AG04449 (cell line): ENCODE measurements around the genes C1D and GKN1.

DNA sequence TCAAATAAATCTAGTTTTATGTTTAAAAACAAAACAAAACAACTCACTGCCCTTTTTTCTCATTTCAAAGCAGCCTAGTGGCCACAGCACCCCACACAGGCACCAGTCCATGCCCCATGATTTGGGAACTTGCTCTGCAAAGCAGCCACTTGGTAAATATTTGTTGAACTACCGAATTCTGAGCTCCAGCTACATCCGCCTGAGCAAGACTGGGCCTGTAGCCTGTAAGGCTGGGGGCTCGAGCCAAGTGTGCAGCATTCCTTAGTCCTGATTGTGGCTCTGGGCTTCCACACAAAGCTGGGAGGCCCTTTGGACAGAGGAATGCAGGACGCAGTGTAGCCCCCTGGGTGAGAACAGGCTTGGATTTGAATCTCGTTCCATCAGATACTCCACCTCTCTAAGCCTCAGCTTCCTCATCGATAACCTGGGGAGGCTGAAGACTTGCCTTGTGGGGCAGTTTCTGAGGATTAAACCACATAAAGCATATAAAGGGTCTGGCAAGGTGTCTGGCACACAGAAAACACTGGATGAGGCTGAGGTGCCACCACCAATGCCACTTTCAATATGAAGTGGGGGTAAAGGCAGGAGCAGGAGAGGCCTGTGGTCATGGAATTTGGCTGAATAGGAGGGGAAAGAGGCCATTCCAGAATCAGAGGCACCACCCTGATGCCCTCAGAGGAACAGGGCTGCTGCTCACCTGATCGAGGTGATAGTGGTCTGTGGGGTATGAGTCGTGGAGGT, 88.6 kb downstream of the ACTR2 start:
- RRBS = no CpG with 5 or more reads among the region's 8 CpGs

DNA sequence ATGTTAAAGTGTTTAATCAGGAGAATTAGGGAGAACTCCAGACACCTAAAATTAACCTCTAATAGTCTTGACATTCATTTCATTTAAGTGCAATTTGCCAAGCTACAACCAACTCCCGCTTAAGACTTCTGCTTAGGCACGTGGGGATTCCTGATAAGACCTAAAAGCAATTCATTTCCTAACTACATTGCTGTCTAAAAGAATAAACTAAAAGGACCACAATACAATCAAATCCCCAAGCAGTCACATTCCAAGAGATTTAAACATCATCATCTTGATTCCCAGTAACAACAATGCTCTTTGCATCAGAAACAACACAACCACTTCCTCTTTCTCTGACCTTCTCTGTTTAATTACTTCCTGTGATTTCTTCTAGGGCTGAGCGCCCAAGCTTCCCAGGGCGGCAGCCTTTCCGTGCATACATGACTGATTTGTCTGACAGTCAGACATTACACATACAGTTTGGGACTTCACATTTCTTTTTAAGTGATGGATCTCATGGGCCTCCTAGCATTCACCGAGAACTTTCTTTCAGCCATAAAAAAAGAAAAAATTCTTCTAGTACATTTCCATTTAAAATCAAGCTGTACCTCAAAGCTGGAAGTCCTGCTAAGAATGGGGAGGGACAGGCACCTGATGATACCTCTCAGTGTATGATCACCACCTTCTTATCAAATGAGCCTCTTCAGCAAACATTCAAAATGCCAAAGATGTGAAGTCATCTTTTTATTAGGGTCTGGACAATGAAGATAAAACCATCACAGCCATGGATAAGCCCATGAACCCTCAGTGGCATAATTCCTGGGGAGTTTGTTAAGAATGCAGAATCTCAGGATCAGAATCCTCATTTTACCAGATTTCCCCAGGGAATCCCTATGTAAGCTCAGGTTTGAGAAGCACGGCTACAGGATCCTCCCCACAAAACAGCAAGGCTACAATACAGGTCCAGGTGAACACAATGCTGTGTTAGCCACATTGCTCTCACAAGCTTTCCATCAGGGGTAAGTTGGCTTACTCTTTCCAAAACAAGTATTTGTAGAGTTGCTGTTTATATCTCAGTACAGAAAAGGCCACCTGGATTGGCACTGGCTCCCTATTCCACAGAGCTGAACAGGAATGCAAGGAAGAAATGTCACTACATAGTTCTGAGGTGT, 11.4 kb downstream of the SPRED2 start:
- RRBS = no CpG with 5 or more reads among the region's 7 CpGs

GRCh38 chr2:65422058-65422772, 10.2 kb downstream of the SPRED2 start:
- RRBS = no CpG with 5 or more reads among the region's 5 CpGs

DNA sequence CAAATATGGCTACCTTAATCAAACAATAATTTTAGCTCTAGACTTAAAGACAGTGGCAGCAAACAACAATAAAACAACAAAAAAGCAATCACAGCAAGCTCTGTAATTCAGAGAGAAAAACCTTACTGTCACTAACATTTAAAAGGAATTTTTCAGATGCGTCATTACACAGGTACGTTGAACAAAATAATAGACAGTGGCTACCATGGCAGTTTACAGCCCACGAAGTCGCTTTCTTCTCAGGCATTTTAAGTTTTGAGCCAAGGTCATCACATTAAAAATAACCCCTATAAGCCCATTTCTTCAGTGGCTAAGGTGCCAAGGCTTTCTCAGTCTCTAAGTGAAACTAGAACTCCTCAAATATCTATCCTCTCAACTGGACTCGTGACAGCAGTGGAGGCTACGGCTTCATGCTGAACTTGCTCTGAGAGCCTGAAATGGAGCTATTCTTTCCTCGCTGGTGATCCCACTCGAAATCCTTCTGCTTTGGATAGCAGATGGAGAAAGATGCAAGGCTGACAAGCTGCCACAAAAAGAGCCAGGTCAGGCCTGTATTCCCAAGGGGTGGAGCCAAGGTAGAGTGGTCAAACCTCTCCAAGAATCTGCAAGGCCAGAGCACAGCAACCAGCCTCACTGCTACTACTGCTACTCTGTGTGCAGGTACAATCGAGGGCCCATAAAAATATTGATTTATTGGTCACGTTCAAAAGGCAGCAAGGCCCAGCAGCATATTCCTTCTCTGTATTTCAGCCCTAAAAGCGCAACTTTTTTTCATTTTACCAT, 2.8 kb downstream of the SPRED2 start:
- RRBS = no CpG with 5 or more reads among the region's 11 CpGs

- RRBS = no CpG with 5 or more reads among the region's 2 CpGs
Measured at GRCh38 chr2:65458863-65459332, 26.5 kb upstream of the SPRED2 start.

DNA sequence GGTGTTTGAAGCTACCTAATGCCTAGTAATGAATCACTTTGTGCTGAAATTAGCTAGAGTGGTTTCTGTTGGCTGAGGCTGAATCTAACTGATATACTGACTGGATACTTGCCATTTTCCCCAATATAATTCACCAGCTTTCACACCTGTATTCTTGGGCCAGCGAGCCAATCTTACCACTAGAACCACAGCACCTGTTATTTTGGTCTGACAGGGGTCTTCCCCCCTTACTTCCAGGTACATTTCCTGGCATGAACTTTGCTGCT, 347.7 kb upstream of the SPRED2 start:
- RRBS = no CpG with 5 or more reads among the region's 1 CpG

- RRBS = no CpG with 5 or more reads among the region's 33 CpGs
Measured at GRCh38 chr2:66433297-66433781, 1.6 kb upstream of the MEIS1 start.

- RRBS = no CpG with 5 or more reads among the region's 3 CpGs
Measured at GRCh38 chr2:66480938-66481828, 46.3 kb downstream of the MEIS1 start.

DNA sequence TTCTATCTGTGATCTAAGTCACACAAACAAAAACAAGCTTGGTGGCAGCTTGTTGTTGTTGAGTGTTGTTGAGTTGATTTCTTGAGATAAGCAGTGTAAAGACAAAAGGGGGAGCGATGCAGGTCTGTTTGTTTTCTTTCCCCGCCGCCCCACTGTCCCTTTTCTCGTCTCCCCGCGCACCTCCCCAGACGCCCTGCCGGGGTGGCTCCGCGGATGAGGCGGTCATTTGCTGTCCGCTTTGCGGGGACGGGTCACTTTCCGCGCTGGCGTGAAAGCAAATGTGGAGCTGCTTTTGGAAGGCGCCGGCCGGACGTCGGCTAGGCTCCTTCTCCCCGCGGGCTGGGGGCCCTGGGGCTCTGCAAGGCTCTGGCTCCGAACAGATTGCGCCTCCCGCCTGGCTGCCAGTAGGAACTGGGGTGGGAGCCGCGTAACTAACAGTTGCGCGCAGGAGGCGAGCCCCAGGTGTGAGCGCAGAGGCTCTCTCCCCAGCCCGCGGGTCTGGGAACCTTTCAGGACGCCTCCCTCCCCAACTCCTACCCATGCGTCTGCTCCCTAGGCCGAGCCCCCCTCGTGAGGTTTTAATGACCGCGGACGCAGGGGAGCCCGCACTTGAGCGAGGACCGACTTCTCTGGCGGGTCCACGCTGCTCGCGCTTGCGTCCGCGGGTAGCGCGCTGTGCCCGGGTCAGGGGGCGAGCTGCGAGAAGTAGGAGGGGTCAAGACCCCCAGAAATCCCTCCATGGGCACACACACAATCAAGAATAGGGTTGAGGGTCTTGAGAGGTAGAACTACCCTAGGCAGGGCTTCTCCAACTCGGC, 146.6 kb downstream of the MEIS1 start:
- RRBS = 2% methylated on average over 6 of the region's 58 CpGs

GRCh38 chr2:66582605-66583537, 147.9 kb downstream of the MEIS1 start:
- RRBS = 36% methylated on average over 6 of the region's 30 CpGs

- RRBS = no CpG with 5 or more reads among the region's 4 CpGs
Measured at GRCh38 chr2:67895614-67895959, 167.2 kb downstream of the C1D start.

- RRBS = no CpG with 5 or more reads among the region's 40 CpGs
Measured at GRCh38 chr2:68062380-68063400, at the start of gene C1D. Gene C1D, minus strand, starts transcription at chr2:68063004.

DNA sequence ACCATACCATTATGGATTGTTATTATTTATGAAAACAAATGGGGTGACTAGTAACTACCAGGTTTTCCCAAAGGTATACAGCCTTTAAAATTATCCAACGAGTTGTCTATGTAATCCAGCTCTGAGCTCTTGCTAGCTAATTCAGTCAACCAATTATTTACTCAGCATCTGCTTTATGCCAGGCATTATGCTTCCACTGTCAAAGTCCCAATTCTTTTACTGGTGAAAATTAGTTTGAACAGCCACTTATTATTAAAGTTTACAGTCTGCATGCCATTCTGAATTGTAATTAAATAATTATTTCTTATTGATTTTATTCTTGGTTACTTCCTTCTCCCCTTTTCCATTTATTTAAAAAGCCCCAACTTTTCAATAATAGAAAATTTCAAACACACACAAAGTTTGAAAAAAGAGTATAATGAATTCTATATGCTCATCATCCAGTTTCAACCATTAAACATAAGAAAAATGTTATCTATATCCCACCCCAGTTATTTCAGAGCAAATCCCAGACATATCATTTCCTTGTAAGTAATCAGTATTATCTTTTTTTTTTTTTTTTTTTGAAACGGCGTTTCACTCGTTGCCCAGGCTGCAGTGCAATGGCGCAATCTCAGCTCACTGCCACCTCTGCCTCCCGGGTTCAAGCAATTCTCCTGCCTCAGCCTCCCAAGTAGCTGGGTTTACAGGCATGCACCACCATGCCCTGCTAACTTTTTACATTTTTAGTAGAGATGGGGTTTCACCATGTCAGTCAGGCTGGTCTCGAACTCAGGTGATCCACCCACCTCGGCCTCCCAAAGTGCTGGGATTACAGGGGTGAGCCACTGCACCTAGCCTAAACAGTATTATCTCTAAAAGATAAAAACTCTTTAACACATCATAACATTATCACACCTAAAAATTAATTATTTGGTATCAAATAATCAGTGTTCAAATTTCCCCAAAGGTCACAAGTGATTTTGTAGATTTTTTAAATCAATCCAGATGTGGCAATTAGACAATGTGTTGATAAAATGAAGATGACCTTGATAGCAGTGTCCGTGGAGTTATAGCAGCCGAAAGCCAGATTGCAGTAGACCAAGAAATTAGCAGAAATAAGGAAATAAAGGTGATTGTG, 47.3 kb downstream of the PPP3R1 start:
- RRBS = no CpG with 5 or more reads among the region's 10 CpGs

DNA sequence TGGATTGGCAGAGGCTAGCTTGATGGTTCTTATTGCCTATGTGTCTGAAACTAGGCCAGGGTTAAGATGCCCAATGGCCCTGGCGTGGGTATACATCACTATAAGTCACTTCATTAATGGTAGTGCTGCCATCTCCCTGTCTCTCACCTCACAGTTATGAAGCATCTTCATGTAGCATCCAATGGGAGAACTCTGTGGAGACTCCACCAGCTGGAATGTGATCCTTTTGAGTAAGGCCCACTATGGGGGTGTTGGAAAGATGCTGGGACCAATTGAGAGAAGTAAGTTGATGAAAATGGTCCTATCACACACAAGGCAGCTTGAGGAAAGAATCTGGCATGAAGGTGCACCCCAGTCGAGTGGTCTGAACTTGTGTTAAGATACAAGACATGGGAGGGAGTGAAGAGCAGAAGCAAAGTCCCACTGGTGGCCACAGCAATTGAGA, 4.7 kb downstream of the ARHGAP25 start:
- RRBS = no CpG with 5 or more reads among the region's 2 CpGs

DNA sequence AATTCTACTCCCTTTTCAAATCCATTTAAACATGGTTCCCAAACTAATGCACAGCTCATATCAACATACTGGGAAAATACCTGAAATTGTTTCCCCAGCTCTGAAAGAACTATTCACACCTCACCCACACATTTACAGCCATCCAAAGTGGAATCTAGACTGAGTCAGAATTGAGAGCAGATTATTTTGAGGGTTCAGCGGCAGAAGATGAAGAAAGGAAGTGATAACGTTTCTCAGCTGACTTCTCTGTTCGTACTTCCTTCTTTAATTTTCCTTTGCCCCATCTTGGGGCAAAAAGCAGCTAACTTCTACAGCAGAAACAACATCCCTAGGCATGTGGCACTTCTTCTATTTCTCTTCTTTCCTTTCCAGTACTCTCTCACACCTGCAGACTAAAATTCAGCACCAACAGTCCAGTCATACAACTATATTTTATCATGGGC, 35.7 kb downstream of the ARHGAP25 start:
- RRBS = no CpG with 5 or more reads among the region's 3 CpGs

- RRBS = no CpG with 5 or more reads among the region's 4 CpGs
Measured at GRCh38 chr2:68834799-68835295, 36.4 kb downstream of the BMP10 start.

DNA sequence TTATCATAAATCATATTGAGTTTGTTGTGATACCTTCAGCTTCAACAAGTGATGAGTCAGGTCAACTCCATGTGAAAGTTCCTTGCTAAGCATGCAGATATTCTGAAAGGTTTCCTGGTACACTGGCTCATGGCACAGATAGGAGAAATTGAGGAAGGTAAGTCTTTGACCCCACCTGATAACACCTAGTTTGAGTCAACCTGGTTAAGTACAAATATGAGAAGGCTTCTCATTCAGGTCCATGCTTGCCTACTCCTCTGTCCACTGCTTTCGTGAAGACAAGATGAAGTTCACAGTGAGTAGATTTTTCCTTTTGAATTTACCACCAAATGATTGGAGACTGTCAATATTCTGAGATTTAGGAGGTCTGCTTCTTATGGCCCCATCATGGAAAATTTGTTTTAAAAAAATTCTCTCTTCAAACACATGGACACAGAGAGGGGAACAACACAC, at the start of gene GKN1:
Gene GKN1, plus strand, starts transcription at position 242 of the 453 bp plus-strand sequence.
- RRBS = no CpG with 5 or more reads among the region's 1 CpG

DNA sequence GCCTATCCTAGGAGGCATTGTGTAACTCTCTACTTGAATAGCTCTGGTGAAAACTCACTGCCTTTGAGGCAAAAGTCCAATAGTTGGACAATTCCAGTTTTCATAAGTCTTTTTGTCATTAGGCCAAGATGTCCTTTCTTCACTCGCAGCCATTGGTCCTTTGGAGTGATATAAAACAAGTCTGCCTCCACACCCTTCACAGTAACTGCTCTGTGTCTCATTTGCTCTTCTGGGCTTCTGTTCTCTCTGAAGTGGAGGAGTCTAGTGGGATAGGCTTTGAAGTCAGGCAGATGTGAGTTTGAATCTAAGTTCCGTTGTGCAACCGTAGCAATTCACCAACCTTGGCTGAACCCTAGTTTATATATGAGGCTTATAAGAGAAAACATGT, 28.3 kb downstream of the ANTXR1 start:
- RRBS = no CpG with 5 or more reads among the region's 3 CpGs